Pulmonary lymph node (tissue), 1 donor: Measurements from ENCODE around the genes KBTBD7 and MTRF1.

GRCh38 chr13:39010387-39011414 is 20.1 kb upstream of the STOML3 start:
- PRO-cap, result no peak

DNA sequence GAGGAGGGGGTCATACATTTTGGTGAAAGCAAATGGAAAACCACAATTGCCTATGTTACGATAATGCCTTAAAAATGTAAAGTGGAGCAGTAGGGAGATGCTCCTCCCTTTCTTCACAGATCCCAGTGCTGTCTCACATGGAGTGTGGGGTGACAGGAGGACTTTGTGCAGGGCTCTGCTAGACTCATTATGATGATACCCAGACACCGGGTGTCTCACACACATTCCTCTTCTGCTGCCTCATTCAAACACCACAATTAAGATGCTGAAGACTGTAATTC is 150.6 kb downstream of the LHFPL6 start:
- PRO-cap, result no peak

DNA sequence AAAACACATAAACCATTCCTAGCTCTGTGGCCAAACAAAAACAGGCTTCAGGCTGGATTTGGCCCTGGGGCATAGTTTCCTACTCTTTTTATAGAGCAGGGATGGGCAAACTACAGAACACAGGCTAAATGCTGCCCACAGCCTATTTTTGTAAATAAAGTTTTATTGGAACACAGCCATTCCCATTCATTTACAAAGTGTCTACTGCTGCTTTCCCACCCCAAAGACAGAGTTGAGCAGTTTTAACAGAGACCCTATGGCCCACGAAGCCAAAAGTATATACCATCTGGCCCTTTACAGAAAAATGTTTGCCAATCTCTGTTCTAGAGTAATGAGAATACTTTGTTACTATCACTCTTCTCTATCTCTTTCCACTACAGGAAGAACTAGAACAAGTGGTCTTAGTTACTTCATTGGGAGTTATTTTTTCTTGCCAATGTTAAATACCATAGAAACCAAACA is 35.3 kb downstream of the LHFPL6 start:
- PRO-cap, result no peak

DNA sequence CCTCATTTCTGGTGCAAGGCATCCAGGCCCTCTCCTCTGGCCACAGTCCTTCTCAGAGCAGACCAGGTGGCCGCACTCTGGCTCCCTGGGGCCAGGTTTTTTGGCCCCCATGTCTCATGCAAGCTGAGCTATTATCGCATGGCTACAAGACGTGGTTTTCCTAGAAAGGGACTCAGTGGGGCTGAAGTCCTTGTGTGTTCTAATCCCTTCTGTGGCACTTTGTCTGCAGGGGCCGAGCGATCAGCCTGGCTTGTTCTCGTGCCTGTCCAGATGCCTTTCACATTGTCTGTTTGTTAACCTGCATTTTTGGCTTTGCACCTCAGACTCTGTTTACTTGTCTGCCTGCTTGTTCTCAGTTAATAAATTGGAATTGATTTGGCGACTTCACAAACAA is 440.2 kb downstream of the COG6 start:
- PRO-cap, result no peak

DNA sequence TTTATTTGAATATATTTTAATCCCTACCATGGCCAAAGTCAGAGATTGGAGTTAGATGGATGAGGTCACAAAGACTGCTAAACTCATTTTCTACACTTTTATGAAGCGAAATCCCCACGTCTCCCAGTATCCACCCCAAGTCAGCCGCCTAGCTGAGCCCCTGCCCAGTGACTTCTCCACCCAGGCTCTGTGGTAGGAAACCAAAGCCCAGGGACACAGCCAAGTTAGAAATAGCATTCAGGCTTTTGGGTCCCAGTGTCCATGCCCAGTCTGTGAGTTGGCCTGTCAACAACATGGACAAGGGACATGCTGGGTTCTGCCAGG is 474.0 kb downstream of the FOXO1 start:
- PRO-cap, result no peak

GRCh38 chr13:40206104-40207279 is 459.9 kb downstream of the FOXO1 start:
- PRO-cap, result unidirectional peak, minus-strand start at chr13:40206716; unidirectional peak, minus-strand start at chr13:40206747; bidirectional peak, plus-strand start at chr13:40206864, minus-strand start at chr13:40206747; unidirectional peak, minus-strand start at chr13:40206996

GRCh38 chr13:40375702-40376470 is 290.6 kb downstream of the FOXO1 start:
- PRO-cap, result no peak

GRCh38 chr13:40480802-40481597 is 185.4 kb downstream of the FOXO1 start:
- PRO-cap, result no peak

- PRO-cap, result no peak
These were observed 170.0 kb downstream of the FOXO1 start for GRCh38 chr13:40496426-40496859.

GRCh38 chr13:40563023-40564050 is 103.1 kb downstream of the FOXO1 start:
- PRO-cap, result no peak

DNA sequence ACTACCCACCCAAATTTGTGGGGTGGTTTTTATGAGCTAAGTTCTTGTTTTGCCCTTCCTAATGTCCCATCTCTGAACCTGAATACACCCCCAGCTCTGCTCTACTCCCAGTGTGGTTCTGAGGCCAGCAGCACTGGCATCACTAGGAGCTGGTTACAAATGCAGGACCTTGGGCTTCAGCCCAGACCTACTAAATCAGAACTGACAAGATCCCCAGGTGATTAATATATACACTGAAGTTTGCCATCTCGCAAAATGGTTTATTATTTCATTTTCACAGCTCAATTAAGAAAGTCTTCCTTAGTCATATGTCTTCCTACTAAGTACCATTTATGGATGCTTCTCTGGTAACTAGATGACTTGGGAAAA is 67.9 kb downstream of the FOXO1 start:
- PRO-cap, result no peak

DNA sequence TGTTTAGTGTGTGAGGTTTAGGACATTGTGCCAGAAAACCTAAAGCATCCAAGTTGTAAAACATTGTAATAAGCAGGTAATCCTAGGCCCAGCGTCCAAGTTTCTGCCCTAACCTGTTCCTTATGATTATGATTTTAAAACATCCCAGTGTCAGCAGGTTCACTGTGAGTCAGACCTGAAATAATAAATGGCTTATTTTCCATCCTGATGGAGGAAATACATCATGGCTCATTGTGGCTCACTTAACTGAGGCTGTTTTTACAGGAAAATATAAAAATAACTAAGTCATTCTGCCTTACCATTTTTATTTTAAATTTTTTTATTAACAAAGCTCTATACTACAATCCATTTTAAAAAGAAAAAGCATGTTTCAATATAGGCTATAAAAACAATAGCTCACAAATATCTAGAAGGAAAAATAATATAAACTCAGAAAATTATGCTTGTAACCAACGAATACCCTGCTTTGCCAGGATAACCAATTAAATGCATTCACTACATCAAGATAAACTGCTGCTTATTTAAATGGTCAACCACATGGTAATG is 56.0 kb downstream of the FOXO1 start:
- PRO-cap, result no peak

DNA sequence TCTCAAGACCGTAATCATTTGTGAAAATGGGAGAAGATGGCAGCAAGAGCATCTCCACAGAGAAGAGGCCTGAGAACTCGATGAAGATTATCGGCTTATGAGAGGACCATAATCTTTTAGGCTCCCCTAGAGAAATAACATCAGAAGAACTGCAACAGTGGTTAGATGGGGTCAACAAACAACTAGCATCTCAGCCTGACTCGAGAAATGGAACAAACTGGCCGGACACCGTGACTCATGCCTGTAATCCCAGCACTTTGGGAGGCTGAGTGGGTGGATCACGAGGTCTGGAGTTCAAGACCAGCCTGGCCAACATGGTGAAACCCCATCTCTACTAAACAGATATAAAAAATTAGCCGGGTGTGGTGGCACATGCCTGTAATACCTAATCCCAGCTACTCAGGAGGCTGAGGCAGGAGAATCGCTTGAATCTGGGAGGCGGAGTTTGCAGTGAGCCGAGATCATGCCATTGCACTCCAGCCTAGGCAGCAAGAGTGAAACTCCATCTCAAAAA is 47.6 kb downstream of the FOXO1 start:
- PRO-cap, result no peak

GRCh38 chr13:40651643-40652462 is 14.6 kb downstream of the FOXO1 start:
- PRO-cap, result no peak

- PRO-cap, result no peak
These were observed 85.6 kb downstream of the ELF1 start for GRCh38 chr13:40933378-40934077.

DNA sequence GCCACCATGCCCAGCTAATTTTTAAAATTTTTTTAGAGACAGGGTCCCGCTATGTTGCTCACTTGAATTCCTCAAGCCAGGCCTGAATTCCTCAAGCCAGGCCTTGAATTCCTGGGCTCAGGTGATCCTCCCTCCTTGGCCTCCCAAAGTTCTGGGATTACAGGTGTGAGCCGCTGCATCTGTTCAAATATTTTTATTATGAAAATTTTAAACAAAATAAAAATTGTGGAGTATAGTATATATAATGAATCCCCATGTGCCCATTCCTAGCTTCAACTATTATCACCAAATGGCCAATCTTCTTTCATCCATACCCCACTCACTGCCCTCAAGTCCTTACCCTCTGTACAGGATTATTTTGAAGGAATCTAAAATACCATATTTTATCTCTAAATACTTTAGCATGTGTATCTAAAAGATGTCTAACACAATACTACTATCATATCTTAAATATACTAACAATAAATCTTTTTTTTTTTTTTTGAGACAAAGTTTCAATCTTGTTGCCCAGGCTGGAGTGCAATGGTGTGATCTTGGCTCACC is 66.5 kb downstream of the ELF1 start:
- PRO-cap, result no peak

DNA sequence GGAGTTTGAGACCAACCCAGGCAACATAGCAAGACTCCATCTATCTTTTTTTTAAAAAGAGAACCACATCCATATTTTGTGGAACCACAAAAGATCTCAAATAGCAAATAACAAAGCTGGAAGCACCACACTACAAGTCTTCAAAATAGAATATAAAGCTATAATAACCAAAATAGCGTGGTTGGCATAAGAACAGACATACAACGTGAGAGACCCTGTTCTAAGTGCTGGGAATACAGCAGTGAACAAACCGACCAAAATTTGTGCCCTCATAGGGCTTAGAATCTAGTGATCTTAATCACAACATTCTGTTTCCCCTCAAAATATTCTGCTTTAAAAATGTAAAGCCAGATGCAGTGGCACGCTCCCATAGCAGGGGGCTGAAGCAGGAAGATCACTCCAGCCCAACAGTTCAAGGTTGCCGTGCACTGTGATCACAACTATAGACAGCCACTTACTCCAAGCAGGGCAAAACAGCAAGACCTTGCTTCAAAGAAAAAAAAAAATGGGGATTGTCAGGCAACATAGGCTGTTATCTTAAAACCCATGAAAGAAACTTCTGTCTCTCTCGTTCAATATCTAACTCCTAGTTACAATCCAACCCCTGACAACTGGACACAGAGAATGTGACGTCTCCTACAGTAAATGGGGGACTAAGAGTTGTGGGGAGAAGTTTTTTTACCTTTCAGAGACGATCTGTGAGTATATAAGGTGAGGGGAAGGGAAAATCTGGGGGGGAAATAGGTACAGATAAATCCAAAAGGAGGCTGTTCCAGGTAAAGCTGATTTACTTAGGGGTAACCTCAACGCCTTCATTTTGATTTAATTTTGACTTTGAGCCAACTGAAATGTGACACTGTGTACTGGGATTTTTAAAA is 17.5 kb downstream of the ELF1 start:
- PRO-cap, result no peak

DNA sequence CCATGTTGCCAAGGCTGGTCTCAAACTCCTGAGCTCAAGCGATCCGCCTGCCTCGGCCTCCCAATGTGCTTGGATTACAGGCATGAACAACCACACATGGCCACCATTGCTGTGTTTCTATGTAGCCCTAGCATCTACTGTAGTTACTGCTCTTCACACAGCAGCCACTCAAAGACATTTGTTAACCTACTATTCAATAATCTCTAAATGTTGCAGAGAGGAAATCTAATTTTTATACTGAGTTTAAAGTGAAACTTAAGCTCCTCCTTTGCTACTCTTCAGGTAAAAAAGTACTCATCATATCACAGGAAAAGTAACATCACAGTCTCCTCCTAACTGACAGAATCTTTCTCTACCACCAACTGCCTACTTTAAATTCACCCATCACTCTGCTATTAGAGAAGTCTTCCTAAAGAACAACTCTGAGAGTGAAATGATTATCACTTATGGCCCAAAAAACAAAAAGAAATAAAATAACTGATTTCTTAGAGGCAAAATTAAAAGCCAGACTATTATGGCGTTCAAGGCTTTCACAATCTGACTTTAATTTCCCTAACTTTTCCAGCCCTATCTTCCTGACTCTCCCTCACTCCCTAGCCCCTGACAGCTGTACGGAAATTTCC is 5.6 kb upstream of the ELF1 start:
- PRO-cap, result no peak

- PRO-cap, result unidirectional peak, minus-strand start at chr13:41194394; unidirectional peak, minus-strand start at chr13:41194430; unidirectional peak, minus-strand start at chr13:41194491; unidirectional peak, minus-strand start at chr13:41194569
These were observed at the start of gene KBTBD7 for GRCh38 chr13:41193835-41194930. Gene KBTBD7 (minus strand): TSS chr13:41194569.

- PRO-cap, result unidirectional peak, minus-strand start at chr13:41263554
These were observed at the start of gene MTRF1 for GRCh38 chr13:41263173-41264070. Gene MTRF1 (minus strand): TSS chr13:41263576.